GM19240 (cell line): ENCODE measurements around a stretch of chr4.

DNA sequence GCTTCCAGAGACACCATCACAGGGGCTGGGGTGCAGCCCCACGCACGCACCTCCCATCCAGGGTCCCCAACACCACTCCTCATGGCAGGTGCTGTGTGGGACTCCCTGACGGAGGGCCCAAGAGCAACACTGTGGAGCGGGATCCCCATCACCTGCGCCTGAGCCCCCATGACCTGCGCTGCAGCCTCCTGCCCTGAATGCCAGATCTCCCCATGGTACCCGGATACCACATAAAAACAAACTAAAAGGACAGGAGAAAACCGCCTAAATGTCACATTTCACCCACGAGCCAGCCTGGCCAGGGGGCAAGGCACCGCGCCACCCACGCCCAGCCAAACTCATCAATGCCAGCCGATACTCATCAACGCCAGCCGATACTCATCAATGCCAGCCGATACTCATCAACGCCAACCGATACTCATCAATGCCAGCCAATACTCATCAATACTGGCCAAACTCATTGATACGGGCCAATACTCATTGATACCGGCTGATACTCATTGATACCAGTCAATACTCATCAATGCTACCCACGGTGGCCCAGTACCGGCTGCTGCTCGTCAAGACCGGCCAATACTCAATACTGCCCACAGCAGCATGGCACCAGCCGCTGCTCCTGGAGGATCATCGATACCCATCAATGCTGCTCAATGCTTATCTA lies 6.2 kb downstream of the CTBP1 start:
- RRBS: 98% methylated on average over 2 of the region's 26 CpGs

- RRBS: 5% methylated on average over 4 of the region's 40 CpGs
These were observed 1.5 kb downstream of the CTBP1 start for GRCh38 chr4:1247267-1247910.

DNA sequence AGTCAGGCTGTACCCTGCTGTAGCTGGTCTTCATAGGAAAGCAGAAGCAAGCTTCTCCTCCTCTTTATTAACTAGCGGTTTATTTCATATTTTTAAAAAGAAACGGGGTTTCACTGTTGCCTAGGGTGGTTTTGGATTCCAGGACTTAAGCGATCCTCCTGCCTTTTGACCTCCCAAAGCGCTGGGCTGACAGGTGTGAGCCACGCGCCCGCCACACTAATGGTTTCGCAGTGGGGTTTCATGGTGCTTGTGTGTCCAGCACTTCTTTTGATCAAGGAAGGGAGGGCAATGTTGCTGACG lies 1.3 kb downstream of the MAEA start:
- RRBS: no CpG with 5 or more reads among the region's 9 CpGs

DNA sequence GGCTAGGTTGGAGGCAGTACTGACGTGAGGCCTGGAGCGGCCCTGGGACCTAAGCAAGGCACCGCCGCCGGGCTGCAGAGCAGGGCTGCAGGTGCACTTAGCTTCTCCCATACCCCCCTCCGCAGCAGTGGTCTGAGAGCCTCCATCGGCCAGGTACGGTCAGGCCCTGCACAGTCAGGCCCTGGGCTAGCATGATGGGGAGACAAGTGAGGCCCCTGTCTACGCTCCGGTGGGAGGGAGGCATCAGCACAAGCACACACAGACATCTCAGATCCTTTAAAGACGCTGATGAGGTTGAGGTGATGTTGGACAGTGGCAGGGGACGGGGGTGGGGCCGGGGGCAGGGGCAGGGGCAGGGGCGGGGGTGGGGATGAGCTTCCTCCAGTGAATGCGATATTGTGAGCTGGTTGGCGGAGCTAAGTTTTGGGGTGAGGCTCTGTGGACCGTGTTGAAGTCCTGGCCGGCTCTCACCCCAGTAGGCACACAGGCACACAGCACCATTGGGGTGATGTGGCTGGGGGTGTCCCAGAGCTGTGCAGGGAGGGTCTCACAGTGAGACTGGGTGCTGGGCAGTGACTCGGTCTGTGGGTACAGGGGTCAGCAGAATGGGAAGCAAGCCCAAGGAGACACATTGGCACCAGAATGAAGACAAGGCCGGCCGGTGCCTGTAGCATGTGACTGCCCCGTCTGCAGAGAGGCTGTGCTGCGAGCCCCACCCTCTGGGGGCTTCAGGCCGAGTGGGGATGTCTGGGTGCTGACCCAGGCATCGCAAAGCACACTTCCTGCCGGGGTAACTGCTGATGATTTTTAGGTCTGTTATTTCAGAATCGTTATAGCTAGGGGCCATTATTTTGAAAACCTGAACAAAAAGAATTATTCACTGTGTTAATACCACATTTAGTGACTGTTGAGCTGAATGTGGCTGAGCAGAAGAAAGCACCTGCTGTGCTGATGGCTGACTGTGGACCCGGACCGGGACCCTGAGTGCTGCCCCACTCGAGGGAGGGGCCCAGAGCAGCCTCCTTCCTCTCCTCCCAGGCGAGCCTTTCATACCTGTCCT lies 5.1 kb downstream of the MAEA start:
- RRBS: 87% methylated on average over 3 of the region's 31 CpGs

DNA sequence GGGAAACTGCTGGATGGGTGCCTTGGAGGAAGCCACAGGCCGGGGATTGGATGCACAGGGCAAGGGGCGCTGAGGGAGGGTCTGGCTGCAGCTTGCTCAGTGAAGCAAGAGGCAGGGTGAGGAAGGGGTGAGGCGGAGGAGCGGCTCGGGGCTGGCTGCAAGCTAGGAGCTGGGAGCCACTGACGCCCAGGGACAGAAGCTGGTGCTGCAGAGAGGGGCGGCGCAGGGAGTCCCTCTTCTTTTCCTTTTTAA lies 1.2 kb upstream of the UVSSA start:
- RRBS: no CpG with 5 or more reads among the region's 8 CpGs

DNA sequence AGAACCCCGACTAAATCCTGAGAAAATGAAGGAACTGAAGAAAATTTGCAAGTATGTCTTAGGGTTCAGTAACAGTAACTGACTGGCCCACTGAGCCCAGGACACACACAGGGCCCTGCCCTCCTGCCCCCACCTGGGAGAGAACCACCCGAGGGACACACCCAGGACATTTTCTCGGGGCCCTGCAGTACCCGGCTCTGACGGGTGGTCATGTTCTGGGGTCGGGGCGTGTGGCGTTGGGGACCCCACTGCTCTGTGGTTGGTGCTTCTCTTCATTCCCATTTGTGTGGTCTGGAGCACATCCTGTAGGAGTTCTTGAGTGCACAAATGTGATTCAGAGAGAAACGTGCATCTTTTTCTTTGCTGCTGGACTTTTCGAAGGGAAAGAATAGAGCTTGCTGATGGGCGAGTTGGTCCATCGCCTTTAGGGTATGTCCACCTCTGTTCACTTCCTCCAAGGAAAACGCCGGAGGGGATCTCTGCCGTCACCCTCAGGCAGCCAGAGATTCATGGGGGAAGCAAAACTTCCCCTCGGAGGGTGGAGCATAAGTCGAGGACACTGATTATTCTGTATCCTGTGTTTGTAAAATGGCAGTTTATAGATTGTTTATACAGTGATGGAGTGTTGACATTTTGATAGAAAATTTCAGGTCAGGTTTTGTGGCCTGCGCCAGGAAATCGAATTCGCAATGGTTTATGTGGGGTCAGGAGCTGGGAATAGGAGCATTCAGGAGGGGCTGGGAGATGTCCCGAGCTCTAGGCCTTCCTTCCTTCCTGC lies 1.3 kb downstream of the UVSSA start:
- RRBS: no CpG with 5 or more reads among the region's 21 CpGs

DNA sequence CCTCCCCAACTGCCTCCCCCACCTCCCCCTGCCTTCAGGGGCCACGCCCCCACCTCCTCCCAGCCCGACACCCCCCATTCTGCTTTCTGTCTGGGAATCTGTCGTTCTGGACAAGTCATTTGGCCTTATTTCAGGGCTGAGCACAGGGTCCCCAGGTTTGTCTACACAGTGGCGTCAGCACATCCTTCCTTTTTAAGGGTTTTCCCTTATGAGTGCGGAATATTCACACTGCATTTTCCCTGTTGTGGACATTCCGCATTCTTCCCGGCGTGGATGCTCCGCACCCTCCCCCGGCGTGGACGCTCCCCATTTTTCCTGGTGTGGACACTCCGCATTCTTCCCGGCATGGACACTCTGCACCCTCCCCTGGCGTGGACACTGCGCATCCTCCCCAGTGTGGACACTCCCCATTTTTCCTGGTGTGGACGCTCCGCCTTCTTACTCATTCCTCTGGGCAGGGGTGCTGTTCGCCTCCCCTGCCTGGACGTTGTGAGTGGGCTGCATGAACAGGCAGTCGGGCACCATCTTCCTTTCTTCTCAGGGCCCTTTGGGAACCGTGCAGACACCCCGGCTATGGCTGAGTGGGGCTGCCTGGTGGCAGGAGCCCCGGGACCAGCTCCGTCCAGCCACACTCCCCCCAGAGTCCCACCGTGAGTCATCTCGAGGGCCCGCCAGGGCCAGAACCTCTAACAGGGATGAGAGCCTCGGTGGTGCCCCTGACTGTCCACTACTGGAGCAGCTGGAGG lies 135.6 kb upstream of the NKX1-1 start:
- RRBS: 93% methylated on average over 3 of the region's 29 CpGs

GRCh38 chr4:1692691-1693705 lies 8.9 kb upstream of the FAM53A start:
- RRBS: no CpG with 5 or more reads among the region's 8 CpGs

- RRBS: 30% methylated on average over 3 of the region's 35 CpGs
These were observed 31.2 kb downstream of the TACC3 start for GRCh38 chr4:1752288-1753204.

DNA sequence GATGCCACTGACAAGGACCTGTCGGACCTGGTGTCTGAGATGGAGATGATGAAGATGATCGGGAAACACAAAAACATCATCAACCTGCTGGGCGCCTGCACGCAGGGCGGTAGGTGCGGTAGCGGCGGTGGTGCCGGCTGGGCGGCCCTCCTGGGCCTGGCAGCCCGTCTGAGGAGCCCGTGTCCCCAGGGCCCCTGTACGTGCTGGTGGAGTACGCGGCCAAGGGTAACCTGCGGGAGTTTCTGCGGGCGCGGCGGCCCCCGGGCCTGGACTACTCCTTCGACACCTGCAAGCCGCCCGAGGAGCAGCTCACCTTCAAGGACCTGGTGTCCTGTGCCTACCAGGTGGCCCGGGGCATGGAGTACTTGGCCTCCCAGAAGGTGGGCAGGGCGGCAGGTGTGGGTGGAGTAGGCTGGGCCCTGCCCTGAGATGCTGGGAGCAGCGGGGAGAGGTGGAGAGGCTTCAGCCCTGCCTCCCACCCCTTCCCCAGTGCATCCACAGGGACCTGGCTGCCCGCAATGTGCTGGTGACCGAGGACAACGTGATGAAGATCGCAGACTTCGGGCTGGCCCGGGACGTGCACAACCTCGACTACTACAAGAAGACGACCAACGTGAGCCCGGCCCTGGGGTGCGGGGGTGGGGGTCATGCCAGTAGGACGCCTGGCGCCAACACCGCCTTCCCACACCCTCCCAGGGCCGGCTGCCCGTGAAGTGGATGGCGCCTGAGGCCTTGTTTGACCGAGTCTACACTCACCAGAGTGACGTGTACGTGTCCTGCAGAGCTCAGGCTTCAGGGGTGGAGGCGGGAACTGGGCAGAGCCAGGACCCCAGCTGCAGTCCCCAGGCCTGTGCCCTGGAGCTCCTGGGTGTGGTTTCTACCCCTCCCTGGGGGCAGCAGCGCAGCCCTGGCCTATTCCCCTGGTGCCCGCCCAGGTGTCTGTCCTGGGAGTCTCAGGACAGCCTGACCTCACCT lies 12.8 kb downstream of the FGFR3 start:
- RRBS: 85% methylated on average over 6 of the region's 51 CpGs

GRCh38 chr4:1870366-1870674 lies 873 bp upstream of the NSD2 start:
- RRBS: 2% methylated on average over 23 of the region's 33 CpGs

DNA sequence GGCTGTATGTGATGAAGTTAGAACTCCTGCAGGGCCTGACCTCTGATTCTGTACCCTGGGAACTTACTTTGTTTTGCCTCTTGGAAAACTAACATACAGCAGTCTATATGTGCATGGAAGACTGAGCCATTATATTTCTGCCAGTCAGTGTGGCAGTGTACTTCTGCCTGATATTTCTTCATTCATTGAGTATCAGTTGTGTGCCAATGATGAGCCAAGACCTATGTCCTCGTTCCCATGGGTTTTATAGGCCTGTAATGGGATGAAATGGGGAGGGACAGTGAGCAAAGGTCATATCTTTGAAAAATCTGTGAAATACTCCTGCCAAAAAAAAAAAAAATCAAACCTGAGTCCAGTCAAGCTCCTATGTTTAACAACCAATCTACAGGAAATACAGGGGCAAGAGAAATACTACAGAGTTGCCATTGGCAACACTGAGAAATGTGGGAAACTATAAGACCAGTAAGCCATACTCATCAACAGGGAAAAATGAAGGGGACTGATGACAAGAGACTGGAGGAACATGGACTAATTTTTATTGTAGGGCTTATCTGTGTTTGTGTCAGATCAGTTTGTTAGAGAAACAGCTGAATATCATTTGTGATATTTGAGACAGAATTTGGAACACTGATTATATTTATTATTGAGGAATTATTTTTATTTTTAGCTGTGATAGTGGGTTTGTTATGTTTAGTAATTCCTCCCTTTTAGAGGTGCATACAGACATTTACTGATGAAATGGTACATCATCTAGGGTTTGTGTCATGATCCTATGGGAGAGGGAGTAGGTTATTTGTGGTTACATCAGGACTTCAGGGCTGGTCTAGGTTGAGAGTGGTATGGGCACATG lies 9.3 kb downstream of the NSD2 start:
- RRBS: no CpG with 5 or more reads among the region's 1 CpG

- RRBS: 99% methylated on average over 4 of the region's 47 CpGs
These were observed 21.2 kb downstream of the NELFA start for GRCh38 chr4:1987255-1988304.

DNA sequence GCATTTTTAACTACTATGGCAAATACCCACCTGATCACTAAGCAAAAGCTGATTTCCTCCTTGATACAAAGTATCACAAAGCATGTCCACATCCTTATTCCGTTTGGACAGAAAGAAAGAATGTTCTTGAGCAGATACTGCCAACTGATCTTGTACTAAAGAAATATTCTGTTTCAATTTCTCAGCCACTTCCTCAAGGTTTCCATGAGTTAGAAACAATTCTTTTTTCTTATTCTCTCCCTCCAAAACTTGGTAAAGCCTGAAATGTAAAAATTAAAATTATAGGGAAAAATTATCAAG lies 5.8 kb downstream of the HAUS3 start:
- RRBS: no CpG with 5 or more reads among the region's 1 CpG

- RRBS: no CpG with 5 or more reads among the region's 5 CpGs
These were observed 4.2 kb upstream of the MXD4 start for GRCh38 chr4:2266229-2266468.

DNA sequence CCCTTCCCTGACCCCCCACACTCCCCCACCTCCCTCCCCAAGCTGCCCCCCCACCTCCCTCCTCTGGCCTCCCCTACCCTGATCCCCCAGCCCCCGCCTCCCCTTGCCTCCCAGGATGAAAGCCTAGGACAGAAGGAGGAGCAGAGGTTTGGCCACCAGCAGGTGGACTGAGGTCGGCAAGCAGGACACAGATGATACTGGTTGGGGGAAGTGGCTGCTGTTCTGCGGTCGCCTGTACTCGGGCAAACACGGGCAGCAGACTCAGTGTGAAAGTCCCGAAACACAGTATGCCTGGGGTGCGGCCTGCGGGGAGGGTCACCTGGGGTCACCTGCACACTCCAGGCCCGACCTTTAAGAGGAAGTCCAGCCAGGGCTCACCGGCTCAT lies 71.3 kb upstream of the MXD4 start:
- RRBS: no CpG with 5 or more reads among the region's 11 CpGs

DNA sequence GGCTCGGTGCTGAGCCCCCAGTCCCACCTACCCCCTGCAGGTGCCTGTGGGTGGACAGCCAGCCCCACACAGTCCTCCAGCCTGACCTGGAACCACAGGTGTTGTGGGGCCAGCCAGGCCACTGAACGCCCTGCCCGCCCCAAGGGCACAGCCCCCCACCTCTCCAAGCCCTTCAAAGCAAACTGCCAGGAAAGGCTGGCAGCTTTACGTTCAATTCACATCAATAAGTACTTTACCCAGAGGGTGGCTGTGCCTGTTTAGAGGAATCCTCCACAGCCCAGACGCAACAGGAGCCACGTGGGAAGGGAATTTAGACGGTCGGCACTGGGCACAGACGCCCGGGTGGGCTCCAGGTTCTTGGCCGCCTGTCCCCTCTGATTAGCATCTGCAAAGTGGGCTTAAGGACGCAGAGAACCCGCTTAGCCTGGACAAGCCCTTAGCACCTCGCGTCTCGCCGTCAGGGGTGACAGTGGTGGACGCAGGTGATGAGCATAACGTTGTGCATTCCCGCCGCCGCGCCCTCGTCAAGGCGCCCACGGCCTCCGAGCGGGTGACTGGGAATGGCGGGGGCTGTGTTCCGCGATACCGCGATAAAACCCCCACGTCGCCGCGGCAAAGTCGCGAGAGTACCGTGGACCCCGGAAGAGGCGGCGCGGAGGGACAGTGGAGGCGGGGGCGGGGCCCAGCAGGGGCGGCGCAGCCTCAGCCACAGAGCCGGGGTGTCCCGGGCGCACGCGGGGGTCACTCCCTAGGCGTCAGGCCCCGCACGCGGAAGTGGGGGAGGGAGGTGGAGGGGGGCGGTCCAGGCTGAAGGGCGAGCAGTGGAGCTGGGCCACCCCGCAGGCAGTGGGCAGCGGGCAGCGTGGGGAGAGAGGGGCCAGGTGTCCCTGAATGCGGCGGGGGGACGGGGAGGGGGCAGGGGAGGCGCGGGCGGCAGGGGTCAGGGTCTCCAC lies 53.9 kb downstream of the ZFYVE28 start:
- RRBS: 17% methylated on average over 10 of the region's 68 CpGs

- RRBS: no CpG with 5 or more reads among the region's 28 CpGs
These were observed 2.0 kb downstream of the ZFYVE28 start for GRCh38 chr4:2416376-2416914.

DNA sequence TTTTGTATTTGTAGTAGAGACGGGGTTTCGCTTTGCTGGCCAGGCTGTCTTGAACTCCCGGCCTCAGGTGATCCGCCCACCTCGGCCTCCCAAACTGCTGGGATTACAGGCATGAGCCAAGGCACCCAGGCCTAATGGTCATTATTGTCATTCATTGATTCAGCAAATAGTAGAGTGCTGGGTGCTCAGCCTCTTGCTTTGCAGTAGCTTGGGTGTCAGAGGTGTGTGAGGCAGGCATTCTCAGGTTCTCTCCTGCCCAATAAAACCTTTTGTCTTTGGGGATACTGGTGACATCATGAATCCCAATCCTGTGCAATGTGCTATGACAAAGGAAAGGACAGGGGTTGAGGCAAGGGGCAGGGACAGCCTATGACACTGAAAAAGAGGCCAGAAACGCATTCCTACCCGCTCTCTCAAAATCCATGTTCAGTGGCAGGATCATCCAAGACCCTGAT lies 1.6 kb upstream of the FAM193A start:
- RRBS: no CpG with 5 or more reads among the region's 7 CpGs

DNA sequence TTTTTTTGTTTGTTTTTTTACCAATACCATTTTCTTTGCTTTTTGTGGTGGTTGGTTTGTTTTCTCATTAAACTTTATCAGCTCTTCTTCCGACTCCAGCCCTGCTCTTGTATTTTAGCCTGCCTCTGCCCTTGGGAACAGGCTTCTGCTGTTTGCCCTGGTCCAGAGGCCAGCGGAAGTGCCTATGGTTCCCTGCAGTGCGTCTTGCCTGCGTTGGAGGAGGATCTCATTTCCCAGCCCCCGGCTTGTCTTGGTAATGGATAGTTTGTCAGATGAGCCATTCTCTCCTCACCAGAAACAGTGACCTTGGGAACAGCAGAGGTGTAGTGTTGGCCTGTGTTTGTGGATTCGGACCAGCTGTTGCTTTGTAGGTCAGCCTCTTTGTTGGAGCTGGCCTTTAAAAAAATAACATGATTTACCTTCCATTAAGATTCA lies 60.9 kb downstream of the FAM193A start:
- RRBS: no CpG with 5 or more reads among the region's 6 CpGs